Cerebral cortex (tissue), 2 donors: ENCODE measurements around a stretch of chr17.

DNA sequence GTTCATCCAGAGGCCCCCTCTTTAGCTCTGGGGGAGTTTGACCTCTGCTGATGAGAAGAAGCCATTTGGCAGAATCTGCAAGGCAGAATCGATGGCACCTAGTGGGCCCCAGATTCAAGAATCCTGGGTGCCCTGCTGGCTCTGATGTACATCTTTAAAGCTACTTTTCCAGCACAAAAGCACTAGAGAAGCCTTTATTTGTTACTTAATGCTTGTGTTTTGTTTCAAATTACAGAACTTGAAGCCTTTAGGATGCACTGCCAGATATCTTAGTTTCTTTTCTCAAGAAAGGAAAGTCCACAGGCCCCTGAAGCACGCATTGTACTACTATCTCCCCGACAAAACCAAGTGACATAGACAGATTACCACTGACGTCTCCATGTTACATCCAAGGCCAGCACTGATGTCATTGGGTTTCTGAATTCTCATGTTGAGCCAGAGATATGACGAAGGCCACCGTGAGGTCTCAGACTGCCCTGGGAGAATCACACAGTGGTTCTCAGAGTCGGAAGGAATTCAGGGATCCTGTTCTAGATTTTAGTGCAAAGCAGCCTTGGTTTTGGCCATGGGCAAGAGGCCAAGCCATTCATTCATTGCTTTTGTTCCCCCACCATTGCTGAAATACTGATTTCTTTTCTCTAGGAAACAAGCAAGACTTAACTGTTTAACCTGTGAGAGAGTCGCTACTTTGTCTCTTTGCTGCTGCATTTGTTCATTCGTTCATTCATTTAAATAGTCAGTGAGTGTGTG, 222.0 kb downstream of the MSI2 start:
- PRO-cap, 2 experiments, result no peak in any of the 2 experiments

- PRO-cap, 2 experiments, result no peak in any of the 2 experiments
Measured at GRCh38 chr17:57723583-57724548, 21.2 kb downstream of the CCDC182 start.

DNA sequence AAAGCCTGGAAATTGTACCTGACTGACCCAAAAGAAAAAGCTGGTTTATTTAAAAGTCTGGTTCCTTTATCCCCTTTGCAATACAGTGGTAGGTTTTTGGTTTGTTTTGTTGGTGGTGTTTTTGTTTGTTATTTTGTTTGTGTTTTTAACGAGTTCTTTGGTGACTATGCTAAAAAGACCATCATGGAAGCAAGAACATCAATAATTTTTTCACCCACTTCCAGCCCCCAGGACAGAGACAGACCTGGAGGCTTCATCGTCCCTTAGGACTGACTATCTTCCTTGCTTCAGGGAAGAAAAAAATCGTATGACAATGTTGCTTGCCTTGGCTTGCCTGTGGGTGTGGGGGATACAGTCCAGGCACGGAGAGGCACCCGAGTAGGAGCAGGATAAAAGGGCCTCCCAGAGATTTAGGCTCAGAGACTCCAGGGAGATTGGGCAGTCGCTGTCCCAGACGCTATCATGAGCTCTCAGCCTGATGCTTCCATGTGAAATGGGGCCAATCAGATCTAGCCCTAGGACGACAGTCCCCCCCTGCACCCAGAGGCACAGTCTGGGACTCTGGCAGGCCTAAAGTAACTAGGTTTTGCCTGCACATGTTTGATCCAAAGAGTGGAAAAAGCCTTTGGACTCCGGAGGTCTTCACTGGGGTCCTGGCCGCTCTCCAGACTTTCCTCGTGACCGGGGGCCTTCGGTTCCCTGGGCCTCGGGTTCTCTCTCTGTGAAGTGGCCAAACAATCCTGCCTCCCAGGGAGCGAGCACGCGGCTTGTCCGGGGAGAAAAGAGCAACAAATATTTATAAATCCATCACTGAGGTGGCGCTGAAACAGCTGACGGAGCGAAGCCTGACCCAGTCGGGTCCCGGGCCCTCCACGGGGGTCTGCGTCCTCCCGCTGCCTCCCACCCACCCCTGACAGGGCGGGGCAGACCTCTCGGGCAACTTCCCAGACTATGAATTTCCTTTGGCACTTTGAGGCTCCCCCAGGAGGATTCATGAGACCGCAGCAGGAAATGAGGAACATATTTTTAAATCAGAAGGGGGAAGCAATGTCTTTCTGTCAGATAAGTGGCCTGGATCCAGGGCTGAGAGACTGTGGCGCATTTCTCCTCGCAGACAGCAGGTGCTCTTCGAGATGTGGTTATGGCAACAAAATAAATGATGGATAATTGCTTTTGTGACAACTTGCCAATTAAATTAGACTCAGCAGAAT, 39.1 kb downstream of the MRPS23 start:
- PRO-cap, 2 experiments, result no peak in any of the 2 experiments

DNA sequence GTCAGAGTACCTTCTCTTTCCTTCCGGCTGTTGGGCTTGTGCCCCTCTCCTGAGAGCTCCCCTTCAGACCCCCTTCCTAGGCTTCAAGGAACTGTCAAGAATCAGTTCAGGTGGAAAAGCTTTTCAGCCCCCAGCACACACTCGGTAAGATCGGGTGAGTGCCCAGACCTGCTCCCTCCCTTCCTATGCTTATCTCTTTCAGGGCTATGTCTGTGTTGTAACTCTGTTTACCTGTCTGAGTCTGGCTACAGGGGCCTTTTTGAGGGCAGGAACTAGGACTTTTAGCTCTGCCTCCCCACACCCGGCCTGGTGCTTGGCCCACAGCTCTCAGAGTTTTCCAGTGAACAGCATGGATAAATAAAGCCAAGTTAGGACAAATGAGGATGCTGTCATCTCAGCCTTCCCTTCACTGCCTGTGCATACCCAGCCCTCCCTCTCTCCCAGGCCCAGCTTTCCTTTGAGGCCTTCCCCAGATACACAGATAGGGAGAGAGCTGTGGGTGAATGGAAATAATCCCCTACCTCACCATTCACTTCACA, 5.6 kb upstream of the MRPS23 start:
- PRO-cap, 2 experiments, result no peak in any of the 2 experiments

DNA sequence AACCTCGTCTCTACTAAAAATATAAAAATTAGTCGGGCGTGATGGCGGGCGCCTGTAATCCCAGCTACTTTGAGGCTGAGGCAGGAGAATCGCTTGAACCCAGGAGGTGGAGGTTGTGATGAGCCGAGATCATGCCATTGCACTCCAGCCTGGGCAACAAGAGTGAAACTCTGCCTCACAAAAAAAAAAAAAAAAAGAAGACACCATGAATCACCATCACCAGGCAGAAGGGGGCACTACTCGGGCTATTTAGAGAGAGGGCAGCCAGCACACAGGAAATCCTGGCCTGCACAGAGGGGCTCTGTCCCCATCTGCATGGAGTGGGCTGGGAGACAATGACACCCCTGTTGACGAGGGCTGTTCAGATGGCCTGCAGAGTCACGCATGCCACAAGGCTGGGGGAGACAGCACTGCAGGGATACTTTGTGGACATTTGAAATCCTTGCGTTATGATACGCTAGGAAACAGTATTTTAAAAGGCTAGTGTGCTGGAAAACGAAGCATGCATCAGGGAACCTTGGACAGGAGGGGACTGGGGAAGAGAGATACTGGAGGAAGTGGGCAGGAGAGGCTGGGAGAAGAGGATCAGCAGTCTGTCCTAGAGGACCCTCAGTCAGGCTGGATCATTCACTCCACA, 48.3 kb downstream of the CUEDC1 start:
- PRO-cap, 2 experiments, result peak in 1 of 2 experiments; most common plus-strand start position 390 of the sequence (in 1)

- PRO-cap, 2 experiments, result no peak in any of the 2 experiments
Measured at GRCh38 chr17:57927247-57927808, 27.9 kb downstream of the CUEDC1 start.

DNA sequence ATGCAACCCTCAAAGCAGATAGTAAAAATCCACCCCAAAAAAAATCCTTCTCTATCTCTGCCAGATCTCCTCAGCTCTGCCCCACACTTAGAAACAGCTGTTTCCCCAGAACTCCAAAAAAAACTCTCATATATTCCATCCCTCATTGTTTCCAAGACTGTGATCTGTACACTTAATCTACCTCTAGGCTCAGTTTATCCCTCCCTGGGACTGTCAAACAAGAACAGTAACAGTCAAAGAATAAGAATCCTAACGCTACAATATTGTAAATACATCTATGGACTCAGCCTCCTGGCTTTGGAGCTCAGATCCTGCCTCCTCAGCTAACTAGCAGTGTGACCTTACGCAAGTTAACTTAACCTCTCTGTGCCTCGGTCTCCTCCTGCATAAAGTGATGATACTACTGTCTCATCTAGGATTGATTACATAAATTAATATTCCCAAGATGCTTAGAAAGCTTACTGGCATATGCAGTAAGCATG, 11.5 kb downstream of the CUEDC1 start:
- PRO-cap, 2 experiments, result no peak in any of the 2 experiments

- PRO-cap, 2 experiments, result peak in 1 of 2 experiments; most common plus-strand start chr17:57947064 (in 1); most common minus-strand start chr17:57946888 (in 1)
Measured at GRCh38 chr17:57946477-57947717, 8.3 kb downstream of the CUEDC1 start.

DNA sequence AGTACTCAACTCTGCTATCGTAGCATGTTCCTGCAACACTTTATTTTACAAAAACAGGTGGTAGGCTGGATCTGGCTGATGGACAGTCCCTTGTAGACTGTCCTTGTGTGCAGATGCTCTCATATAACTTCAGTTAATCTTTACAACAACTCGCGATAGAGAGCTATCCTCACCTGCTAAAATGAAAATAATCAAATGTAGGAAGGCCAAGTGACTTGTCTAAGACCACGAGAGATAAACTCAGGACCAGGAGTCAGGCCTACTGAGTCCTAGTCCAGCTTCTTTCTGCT, 3.0 kb downstream of the DYNLL2 start:
- PRO-cap, 2 experiments, result no peak in any of the 2 experiments

GRCh38 chr17:58278330-58279509, 2.0 kb downstream of the MPO start:
- PRO-cap, 2 experiments, result peak in 1 of 2 experiments; most common plus-strand start chr17:58279222 (in 1); most common minus-strand start chr17:58279178 (in 1)

- PRO-cap, 2 experiments, result no peak in any of the 2 experiments
Measured at GRCh38 chr17:58318923-58319913, 9.4 kb downstream of the TSPOAP1 start.

DNA sequence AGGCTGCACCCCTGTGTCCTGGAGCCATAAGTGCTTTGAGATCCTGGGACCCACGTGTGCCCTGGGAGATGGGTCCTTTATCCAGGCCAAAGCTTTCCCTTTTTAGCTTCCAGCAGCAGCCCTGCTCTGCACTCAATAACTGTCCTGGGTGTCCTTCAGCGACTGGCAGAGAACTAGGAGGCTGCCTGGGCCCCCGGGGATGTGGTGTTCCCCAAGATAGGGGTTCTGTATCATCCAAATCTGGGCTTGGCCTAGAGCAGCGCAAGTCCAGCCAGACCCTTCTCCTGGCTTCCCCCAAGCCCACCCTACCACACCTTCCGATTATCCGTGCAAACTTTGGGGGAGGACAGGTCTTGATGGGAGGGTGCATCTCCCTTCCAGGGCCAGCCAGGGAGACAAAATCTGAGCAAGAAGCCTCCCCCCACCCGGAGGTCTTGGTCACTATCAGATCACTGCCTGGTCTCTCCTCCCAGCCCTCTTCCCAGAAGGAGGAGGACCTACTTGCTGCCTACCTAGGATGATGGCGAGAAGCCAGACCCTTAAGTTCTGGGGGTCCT, 4.8 kb downstream of the TSPOAP1 start:
- PRO-cap, 2 experiments, result no peak in any of the 2 experiments

DNA sequence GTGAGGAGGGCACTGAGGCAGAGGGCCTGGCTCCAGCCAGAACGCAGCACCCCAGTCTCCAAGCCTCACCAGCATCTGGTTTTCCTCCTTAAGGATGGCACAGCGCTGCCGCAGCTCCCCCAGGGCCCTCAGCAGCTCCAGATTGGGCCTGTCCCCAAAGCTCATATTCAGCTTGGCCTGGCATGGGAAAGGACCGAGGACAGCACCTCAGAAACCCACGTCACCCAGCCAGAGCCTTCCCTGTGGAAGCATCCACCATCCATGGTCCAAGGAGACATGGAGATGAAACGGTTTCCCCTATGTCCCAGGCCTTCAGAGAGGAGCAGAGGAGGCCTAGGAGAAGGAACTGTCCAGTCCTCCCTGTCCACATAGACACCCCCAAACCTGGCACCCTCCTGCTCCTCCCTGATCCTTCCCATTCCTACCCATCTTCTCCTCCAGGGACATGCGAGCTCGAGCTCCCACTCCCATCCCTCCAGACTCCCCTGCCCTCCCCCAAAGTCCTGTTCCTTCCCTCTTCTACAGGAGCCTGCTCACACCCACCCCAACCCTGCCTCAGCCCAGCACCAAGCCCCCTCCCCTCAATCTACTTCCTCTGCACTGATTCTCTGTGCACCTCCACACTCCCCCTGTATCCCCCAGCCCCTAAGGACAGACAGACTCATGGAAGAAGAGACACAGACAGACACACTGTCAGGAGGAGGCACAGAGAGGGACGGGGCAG, 1.8 kb downstream of the TSPOAP1 start:
- PRO-cap, 2 experiments, result no peak in any of the 2 experiments

DNA sequence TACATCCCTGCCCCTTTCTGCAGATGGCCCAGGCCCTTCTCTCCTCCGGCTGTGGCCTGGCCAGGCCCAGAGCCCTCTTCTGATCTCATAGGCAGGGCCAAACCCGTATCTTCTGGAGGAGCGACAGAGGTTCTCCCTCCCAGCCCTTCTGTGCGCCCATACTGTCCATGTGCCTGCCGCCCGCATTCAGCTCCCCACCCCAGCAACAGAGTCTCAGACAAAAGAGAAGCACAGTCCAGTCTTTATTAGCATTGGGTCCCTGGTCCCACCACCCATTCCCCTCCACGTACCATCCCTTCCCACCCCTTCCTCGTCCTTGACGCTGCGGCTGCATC, 2.0 kb upstream of the TSPOAP1 start:
- PRO-cap, 2 experiments, result no peak in any of the 2 experiments

DNA sequence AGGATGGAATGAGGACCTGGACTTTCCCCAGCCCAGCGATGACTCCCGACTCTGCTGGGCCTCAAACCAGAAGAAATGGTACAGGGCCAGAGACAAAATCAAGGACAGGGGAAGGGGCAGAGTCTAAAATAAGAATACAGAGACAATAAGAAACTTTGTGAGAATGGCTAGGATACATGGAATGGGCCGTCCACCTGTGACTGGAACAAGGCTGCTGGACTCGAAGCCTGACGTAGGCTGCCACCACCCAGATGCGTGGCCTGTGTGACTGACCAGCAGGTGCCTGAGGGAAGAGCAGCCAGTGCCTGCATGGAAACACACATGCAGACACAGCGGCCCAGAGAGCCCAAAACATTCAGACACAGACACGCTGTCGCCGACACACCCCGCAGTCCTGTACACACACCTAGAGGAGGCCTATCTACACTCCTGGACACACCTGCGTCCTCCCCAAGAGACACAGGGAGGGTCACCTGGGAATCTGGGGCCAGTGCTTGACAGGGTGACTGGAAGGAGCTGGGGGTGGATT, 5.9 kb upstream of the TSPOAP1 start:
- PRO-cap, 2 experiments, result no peak in any of the 2 experiments

DNA sequence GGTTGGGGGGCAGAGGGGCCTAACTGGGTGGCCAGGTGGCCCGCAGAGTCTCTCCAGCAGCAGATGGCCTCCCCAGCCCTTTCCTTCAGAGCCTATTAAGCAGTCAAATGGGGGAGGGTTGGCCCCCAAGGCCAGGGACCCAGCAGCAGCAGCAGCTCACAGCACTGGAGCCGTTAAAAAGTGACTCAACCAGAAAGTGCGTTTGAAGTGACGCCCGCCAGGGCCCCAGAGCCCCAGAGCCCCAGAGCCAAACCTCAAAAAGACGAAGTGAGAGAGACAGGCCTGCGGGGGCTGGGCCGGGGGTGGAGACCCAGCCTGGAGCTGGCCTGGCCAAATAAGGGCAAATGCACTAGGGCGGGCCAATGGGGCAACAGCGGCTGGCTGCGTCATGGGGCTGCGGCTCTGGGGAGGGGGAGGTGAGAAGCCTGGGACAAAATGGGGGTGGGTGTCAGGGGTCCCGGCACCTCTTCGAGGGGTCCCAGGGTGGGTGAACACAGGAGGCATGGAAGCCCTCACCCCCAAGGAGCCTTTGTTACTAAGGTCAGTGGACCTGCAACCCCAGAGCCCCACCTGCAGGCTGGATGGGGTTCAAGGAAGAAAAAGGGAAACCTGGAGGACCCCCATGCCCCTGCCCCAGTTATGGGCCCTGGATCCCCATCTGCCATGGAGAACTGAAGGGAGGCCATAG, 9.5 kb upstream of the TSPOAP1 start:
- PRO-cap, 2 experiments, result peak in 1 of 2 experiments; most common plus-strand start position 352 of the sequence (in 1); most common minus-strand start position 182 of the sequence (in 1)

GRCh38 chr17:58347399-58347945, 4.5 kb downstream of the SUPT4H1 start:
- PRO-cap, 2 experiments, result no peak in any of the 2 experiments

DNA sequence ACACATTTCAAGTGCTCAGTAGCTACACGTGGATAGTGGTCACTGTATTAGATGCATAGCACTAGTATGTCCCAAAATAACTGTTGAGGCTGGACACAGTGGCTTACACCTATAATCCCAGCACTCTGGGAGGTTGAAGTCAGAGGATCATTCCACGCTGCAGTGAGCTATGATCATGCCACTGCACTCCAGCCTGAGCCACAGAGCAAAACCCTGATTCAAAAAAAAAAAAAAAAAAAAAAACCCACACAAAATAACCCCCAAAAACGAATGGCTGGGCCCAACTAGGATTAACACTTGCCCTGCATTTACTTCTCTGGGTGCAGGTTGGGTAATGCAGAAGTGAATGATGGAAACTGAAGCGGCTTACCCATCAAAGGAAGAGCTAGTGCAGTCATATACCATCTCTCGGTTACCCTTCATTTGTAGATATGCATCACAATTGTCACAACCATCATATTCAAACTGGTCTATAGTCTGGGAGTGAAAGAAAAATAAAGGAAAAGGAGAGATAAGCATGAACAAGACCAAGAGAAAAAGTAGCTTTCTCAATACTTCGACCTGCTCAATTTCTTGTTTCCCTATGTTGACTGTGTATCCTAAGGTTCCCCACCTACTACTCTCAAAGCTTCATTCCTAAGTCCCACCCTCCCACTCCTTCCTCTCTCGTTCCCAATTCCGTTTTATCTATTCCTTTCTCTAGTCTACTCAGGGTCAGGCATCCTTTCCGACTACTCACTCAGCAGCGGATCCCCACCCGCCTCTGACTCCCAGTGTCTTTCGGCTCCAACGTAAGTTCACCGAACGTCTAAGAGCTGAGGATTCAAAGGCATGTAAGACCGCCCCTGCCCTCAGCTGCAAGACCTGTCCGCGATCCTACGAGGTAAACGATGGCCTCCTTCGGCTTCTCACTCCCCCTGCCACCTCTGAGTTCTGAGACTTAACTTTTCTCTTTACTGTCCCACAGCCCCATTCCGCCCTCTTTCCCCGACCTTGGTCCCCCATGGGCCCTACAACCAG, 659 bp downstream of the SUPT4H1 start:
- PRO-cap, 2 experiments, result no peak in any of the 2 experiments

- PRO-cap, 2 experiments, result peak in 1 of 2 experiments; most common plus-strand start chr17:58353146 (in 1); most common minus-strand start chr17:58353070 (in 1)
Measured at GRCh38 chr17:58352867-58353978, 1.2 kb upstream of the SUPT4H1 start.

- PRO-cap, 2 experiments, result no peak in any of the 2 experiments
Measured at GRCh38 chr17:58488630-58489152, 483 bp upstream of the HSF5 start.